SK-MEL-5 (cell line): Measurements from ENCODE around the gene AADAT.

RAMPAGE:
- cytosol, long total RNA = start-site peak on the minus strand at chr4:170089780-170089859, 40 and 16 reads in 2 replicates; start-site peak on the minus strand at chr4:170089955-170089993, 162 and 53 reads in 2 replicates
- long total RNA = start-site peak on the minus strand at chr4:170089704-170089815, 20 and 6 reads in 2 replicates; start-site peak on the minus strand at chr4:170089920-170090009, 34 and 15 reads in 2 replicates
- nucleus, long total RNA = start-site peak on the minus strand at chr4:170089955-170090003, 93 and 36 reads in 2 replicates
Measured at GRCh38 chr4:170089655-170090503, at the start of gene AADAT. TSS of gene AADAT (minus strand) at chr4:170089956.

GRCh38 chr4:173058362-173058650 lies 110.3 kb upstream of the GALNT7 start:
RAMPAGE:
- cytosol, long total RNA = no peak
- long total RNA = no peak
- nucleus, long total RNA = no peak

DNA sequence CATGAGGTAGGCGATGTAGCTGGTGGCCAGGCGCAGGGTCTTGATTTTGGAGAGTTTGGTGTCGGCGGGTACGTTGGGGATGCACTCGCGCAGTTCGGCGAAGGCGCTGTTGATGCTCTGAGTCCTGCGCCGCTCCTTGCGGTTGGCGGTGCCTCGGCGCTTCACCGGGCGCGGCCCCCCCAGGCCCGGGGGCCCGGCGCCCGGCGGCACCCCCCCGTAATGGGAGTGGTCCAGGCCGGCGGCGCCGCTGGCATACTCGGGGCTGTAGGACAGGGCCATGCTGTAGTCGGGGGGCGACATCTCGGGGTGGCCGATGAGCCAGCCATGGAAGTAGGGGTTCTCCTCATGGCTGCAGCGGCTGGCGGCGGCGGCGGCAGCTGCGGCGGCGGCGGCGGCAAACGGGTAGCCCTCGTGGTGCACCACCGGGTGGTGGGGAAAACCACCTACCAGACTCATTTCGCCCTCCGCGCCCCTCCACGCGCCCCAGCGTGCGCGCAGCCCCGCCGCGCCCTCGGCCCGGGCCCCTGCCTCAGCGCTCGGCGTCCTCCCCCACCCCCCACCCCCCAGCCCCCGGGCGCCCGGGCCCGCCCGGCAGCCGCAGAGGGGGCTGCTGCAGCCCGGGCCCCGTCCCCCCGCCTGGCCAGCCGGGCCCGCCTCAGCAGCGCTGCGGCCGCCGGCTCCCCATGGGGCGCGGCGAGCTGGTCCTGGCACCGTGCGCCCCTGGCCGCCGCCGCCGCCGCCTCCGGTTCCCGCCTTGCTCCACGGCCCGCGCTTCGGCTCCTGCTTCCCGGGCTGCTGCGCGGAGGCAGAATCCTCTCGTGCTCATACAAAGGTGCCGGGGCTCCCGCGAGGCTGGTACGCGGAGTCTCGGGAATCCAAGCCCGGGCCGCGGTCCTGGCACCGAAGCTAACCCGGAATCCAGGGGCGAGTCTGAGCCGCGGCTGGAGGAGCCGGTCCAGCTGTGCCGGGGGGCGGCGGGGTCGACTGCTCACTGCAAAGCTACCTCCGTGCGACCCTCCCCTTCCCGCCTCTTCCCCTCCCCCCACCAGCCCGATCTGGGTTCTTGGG lies 861 bp downstream of the HAND2 start:
RAMPAGE:
- cytosol, long total RNA = no peak
- long total RNA = no peak
- nucleus, long total RNA = no peak

DNA sequence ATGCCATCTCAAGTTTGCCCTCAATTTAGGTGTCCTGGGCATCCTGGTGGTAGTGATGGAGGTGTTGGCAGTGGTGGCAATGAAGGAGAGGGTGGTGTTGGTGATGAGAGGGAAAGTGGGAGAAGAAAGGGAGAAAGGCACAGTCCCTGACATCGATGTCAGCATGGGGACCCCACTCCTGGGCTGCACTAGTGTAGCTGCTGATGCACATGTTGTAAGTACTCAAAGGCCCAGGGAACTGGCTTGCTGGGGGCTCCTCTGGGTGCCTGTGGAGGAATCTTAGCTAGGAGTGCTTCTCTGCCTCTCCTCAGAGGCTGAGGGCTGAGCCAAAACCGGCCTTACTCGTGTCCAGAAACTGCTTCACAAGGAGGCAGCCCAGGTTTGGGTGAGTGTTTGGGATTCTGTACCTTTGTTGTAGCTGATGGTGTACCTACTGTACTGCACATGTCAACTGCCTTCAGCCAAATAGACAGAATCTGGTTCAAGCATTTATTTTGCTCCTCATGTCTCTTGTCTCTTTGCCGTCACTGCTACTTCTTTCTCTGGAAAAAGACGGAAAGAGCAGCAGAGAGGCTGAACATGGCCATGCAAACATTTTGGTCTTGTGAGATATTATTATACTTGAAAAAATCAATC lies 3.1 kb upstream of the HAND2 start:
RAMPAGE:
- cytosol, long total RNA = no peak
- long total RNA = no peak
- nucleus, long total RNA = no peak

GRCh38 chr4:174400813-174401355 lies 117.2 kb downstream of the CEP44 start:
RAMPAGE:
- cytosol, long total RNA = no peak
- long total RNA = no peak
- nucleus, long total RNA = no peak

DNA sequence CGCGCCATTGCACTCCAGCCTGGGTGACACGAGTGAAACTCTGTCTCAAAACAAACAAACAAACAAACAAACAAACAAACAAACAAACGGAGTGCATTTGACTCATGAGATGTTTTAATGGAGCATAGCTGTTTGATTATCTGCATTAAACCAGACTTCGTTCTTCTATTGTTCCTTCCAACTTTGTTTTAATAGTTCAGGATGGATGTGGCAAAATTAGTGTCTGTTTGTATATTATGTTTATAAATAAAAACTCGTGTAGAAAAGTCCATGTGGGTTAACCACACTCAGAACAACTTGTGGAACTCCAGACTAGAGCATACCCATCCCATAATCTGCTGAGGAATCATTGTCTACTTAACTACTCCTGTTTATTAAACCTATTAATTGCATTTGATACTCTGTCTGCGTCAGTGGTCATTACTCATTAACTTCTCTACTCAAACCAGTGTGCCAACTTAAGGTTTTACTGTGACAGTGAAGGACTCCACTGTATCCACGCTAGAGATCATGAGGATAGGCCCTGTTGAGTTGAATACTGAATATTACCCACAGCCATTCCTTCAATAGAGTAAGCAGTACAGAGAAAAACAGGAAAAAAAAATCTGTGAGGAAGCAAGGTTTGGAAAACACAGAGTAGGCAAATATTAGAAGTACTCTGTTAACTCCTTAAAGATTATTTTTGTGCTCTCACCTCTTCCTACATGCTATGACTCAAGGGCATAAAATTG lies 17.4 kb downstream of the HPGD start:
RAMPAGE:
- cytosol, long total RNA = no peak
- long total RNA = no peak
- nucleus, long total RNA = no peak

DNA sequence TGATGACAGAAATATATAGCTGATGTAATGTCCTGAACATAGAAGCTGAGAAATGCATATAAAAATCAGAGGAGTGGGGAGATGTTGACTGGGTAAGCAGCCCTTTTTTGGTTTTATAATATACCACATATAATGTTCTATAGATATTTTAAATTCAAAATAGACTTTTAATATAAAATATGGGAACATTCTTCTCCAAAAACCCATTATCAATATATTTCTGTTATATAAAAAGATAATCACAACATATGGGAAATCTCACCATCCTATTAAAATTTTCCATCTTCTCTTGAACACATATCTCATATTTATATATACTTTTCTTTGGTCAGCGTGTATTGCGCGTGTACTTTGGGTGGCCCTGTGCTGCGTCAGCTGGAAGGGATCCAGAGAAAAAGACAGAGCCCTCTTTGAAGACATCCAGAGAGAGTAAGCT lies 4.2 kb upstream of the HPGD start:
RAMPAGE:
- cytosol, long total RNA = no peak
- long total RNA = no peak
- nucleus, long total RNA = no peak

GRCh38 chr4:175020022-175020221 lies 101.8 kb downstream of the ADAM29 start:
RAMPAGE:
- cytosol, long total RNA = no peak
- long total RNA = no peak
- nucleus, long total RNA = no peak

RAMPAGE:
- cytosol, long total RNA = no peak
- long total RNA = no peak
- nucleus, long total RNA = no peak
Measured at GRCh38 chr4:175770974-175771466, 41.0 kb downstream of the GPM6A start.

DNA sequence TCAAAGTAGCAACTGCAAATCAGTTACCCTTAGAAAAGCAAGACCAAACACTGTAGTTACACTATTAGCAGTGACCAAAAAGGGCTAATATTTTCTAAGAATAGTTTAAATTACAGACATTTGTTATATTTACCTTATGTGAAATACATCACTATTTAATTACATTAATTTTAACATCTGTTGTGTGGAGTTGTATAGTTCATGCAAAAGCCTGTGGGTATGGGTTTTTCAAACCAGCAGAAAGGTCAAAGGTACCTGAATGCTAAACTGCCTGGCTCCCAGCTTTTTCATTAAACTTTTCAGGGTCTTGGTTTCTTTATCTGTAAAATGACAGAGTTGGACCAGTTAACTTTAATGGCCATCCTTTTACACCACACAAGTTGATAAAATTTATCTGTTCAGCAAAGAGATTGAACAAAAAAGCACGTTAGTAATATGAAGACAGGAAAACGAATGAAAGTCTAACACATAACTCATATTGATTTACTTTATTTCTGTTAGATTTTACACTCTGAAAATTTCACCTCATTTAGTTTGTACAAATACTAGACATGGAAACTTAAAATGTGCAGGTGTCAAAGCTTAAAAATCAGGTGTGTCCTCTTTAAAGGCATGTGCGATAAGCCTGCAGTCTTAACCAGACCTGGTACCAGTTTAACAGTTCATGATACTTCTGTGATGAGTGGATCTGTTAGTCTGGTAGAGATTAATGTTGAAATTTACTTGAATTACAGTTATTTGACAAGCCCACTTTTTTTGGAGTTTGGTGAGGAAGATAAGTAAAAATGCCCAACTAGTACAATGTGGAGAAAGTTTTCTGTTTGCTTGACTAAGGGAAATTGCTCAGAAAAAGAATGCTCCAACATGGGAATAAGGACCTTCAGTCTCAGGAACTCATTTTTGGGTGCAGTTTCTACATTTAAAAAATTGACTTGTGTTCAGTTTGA lies 10.2 kb downstream of the SPCS3 start:
RAMPAGE:
- cytosol, long total RNA = no peak
- long total RNA = no peak
- nucleus, long total RNA = no peak

DNA sequence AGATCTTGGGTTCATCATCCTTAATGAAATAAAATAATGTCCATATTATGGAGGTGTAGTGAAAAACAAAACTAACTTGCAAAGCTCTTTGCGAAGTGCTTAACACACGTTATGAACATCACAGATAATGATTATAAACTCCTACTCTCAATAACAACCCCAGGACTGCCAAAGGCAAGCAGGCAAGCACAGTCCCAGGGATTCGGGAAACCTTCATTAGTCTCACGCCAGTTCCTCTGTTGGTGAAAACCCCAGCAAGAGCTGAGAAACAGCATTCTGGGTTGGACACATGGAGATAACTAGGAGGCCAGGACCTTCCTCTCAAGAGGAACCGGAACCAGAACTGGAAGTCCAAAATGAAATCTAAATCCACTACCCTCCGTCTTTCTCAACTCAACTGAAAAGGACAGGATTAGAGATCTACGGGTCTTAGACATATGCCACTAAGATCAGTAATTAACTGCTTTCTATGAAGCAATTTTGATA lies 3.8 kb downstream of the VEGFC start:
RAMPAGE:
- cytosol, long total RNA = no peak
- long total RNA = no peak
- nucleus, long total RNA = no peak

GRCh38 chr4:177442650-177443089 lies 433 bp upstream of the AGA start:
RAMPAGE:
- cytosol, long total RNA = no peak
- long total RNA = no peak
- nucleus, long total RNA = no peak

GRCh38 chr4:177444843-177445532 lies 2.8 kb upstream of the AGA start:
RAMPAGE:
- cytosol, long total RNA = no peak
- long total RNA = no peak
- nucleus, long total RNA = no peak

DNA sequence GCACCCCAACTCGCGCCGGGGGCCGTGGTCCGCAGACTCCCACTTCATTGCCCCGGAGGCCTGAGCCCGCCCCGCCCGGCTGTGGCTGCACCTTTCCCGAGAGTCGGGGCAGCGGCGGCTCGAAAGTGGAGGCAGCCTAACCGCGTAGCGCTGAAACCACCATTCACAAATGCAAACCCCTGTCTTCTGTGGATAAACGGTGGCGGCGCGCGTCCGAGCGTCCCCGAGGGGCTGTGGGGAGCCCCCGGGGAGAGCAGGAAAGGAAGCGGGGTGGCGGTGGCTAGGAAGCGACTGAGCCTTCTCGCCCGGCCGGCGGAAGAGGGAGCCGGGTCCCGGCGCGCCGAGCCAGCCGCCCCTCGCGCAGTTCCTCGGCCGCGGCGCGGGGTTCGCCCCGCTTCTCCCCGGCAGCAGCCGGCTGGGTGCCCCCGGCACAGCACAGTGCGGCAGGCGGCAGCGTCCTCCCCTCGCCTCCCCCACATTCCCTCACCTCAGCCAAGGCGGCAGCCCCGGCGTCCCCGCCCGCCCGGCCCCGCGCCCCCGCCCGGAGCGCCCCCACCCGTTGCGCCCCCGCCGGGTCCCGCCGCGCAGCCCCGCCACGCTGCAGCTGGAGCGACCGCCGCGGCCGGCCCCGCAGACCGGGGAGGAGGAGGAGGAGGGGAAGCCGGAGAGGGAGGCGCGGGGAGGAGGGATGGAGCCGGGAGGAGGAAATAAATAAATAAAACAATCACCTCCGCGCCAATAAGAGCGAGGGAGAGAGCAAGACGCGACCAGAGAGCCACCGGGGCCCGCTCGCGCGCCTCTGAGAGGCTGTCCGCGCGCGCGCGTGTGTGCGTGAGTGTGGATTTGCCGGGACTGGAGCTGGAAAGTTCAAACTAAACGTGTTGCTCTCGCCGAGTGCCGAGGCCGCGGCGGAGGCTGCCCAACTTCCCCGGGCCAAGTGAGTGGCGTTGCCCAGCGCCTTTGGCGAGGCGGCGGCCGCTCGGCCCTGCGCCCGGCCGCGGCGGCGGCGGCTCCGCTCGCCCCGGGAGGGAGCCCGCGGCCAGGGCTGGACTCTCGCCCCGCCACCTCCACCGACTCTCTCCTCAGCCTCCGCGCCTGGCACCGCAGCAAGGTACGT lies 2184.7 kb upstream of the TENM3 start:
RAMPAGE:
- cytosol, long total RNA = no peak
- long total RNA = no peak
- nucleus, long total RNA = no peak

RAMPAGE:
- cytosol, long total RNA = no peak
- long total RNA = no peak
- nucleus, long total RNA = no peak
Measured at GRCh38 chr4:181258654-181258981, 984.6 kb upstream of the TENM3 start.

DNA sequence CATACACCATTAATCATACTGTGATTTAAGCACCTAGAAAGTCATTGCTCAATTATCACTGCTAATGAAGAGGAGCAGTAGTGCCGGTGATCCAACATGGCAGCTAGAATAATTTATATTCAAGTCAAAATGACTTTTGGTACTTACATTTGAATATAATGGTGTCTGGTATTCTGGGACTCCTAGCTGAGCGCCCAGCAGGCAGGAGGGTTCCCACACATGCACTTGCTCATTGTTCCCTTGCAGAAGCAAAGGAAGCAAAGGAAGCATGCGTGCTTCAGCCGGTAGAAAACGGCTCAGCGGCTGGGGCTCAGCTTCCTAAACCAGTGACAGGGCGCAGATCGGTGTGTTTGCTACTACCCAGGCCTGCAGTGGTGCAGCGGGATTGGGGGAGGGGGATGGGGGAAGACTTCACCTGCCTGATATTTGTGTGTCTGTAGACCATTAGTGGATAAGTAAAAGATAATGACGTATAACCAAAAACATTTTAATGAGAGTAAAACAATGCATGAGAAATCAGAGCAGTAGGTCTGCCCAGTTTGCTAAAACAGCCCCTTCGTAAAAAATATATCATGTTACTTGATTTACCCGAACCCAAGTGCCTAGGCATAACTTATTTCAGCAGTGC lies 978.3 kb upstream of the TENM3 start:
RAMPAGE:
- cytosol, long total RNA = no peak
- long total RNA = no peak
- nucleus, long total RNA = no peak

DNA sequence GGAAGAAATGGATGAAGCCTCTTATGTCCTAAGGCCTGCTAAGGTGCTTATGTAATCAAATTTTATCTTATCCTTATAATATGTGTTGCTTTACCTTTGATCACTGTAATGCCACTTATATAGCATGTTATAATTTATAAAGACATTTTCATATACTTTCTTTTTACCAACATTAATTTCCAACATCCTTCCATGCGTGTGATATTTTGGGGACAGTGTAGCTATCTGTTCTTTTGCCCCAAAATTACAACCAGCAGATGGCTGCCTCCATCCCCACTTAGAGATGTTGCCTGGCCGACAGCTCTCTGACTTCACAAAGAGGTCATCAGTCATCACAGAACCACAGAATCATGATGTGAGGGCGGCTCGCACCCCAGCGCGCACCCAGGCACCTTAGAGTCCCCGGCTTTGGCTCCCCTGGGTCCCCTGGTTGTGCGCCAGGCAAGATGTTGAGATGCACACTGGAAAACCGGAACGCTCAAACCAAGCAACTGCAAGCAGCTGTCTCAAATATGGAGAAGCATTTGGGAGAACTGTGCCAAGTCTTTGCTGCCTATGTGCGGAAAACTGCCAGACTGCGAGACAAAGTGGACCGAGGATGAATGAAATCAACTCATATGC lies 61.6 kb upstream of the WWC2 start:
RAMPAGE:
- cytosol, long total RNA = no peak
- long total RNA = no peak
- nucleus, long total RNA = no peak

DNA sequence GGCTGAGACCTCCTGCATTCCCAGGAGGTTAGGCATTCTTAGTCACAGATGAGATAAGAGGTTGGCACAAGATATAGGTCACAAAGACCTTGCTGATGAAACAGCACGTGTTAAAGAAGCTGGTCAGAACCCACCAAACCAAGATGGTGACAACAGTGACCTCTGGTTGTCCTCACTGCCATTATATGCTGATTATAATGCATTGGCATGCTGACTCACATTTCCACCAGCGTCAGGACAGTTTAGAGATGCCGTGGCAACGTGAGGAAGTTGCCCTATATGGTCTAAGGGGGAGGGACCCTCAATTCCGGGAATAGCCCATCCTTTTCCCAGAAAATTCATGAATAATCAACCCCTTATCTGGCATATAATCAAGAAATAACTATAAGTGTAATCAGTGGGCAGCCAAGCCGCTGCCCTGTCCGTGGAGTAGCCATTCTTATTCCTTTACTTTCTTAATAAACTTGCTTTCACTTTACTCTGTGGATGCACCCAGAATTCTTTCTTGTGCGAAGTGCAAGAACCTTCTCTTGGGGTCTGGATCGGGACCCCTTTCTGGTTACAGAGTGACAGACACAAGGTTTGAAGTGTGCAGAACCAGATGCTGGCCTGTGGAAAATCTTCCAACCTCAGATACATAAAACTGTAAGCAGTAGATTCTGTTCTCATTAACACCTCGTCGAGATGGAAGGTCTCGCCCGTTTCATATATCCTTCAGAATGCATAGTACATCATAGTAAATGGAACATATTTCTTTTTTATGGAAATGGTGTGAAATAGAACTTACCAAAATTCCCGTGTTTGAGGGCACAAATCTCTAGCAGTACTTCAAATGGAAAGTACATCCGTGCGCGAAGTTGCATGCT lies 26.9 kb upstream of the CLDN24 start:
RAMPAGE:
- cytosol, long total RNA = no peak
- long total RNA = no peak
- nucleus, long total RNA = no peak

DNA sequence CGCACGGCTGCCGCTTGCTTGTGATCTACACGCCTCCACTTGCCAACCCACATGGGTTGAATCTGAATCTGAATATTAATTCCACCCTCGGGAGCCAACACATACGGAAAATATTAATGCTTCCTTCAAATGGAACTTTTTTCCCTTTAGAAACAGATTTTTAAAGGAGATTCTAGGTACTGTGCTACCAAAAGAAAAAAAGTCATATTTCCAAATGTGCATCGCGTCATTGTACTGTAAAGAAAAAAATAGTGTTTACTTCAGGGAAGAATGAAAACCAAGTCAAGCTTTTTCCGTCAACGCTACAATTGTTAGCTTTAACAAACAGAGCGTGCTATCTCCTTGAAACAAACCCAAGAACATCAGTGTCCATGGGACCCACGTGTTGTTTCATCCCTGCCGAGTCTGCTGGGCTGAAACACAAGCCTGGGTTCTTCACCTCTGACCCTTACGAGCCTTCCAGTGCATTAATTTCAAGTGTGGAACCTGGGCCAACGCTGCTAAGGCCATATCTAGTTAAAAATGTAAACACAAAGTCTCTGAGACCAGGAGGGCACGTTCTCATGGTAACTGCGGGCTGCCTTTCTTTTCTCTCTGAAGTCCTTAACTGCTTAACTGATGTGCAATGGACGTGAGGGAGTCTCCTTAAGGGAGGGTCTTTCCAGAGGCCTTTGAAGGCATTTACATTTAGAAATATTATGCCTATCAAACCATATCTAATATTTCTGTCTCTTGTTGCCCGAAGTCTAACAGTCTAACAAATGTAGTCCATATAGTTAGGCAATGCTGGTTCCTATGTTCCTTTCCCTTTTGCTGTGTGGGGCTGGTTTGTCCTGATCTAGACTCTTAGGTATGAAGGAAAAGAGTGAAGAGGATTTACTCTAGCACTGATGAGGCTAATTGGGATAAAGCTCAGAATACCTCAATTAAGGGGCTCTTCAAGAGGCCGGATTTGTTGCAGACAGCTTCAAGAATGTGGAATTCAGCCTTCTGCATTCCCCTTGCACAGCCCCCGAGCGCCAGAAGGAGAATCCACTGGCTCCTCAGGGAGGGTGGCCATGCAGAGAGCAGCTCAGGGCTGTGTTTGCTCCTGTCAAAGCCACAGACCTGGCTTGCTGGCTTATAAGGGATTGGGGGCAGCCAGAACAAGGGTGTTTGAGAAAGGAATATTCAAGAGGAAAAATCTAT lies 36.4 kb downstream of the ING2 start:
RAMPAGE:
- cytosol, long total RNA = no peak
- long total RNA = no peak
- nucleus, long total RNA = no peak

DNA sequence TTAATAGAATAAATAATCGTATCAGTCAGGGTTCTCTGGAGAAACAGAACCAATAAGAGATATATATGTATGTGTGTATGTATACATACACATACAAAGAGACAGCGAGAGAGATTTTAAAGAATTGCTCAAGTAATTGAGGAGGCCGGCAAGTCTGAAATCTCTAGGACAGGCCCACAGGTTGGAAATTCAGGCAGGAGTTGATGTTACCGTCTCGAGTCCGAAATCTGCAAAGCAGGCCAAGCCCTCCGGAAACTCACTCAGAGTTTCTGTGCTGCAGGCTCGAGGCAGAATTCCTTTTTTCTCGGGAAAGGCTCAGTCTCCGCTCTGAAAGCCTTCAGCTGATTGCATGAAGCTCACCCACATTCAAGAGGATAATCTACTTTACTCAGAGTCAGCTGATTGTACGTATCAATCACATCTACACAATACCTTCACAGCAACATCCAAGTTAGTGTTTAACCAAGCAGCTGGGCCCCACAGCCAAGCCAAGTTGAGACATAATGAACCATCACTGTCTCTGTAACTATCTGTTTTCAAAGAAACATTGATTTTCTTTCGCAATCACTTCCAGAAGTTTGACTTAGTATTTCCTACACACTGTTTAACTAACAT lies 40.5 kb downstream of the RWDD4 start:
RAMPAGE:
- cytosol, long total RNA = no peak
- long total RNA = no peak
- nucleus, long total RNA = no peak